Calu3 (cell line): ENCODE results near the gene AVP.

- PRO-cap = no peak
Measured at GRCh38 chr20:1803971-1804086, 91.4 kb upstream of the SIRPA start.

DNA sequence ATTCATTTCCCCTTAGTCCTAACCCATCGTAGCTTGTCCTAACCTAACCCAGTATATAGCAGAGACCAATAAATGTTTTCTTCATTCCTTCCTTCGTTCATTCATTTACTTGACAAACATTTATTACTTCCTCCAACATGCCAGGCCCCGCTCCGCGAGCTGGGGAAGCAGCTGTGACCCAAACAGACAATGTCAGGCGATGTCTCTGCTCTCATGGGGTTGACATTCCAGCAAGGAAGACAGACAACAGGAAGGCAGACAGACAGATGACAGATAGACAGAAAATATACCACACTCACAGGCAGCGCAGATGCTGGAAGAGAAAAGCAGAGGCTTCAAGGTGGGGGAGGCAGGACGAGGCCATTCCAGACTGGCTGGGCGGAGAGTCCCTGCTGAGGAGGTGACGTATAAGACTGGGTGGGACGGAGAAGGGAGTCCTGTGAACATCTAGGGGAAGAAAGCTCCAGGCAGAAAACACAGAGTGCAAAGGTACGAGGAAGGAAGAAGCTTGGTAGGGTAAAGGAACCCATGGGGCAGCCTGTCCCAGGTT is 33.7 kb upstream of the SIRPA start:
- PRO-cap = no peak

GRCh38 chr20:1870709-1871684 is 24.2 kb upstream of the SIRPA start:
- PRO-cap = no peak

- PRO-cap = no peak
Measured at GRCh38 chr20:2109859-2110204, 8.2 kb downstream of the STK35 start.

DNA sequence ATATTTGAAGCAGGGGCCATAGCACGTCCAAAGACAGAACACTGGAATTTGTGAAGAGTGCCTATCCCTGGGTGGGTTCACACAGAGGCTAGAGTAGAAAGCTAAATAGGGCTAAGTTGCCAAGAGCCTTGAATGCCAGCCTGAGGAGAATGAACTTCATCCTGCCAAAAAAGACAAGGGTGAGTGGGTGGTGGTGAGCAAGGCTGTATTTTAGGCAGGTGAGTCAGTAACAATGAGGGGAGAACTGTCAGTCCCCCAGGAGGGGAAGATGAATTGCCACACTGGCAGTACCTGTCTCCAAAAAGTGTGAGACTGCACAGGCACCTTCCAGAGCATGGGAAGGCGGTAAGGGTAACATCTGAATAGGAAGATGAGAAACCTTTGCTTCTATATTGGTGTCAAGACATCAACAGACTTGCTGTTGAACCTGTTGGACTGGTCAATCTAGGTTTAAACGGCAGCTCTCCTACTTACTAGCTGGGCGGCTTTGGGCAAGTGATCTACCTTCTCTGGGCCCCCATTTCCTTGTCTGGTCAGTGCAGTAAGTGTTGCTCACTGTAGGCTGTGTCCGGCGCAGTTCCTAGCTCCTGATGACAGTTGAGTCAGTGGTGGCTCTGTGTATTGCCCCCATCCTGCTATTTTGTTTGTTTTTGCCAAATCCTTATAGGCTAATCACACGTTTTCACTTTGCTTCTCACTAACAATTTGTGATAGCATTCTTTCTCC is 30.9 kb downstream of the STK35 start:
- PRO-cap = no peak

- PRO-cap = no peak
Measured at GRCh38 chr20:2142492-2143175, 41.0 kb downstream of the STK35 start.

GRCh38 chr20:2145969-2147076 is 44.7 kb downstream of the STK35 start:
- PRO-cap = no peak

- PRO-cap = no peak
Measured at GRCh38 chr20:2218075-2218657, 77.6 kb upstream of the TGM3 start.

DNA sequence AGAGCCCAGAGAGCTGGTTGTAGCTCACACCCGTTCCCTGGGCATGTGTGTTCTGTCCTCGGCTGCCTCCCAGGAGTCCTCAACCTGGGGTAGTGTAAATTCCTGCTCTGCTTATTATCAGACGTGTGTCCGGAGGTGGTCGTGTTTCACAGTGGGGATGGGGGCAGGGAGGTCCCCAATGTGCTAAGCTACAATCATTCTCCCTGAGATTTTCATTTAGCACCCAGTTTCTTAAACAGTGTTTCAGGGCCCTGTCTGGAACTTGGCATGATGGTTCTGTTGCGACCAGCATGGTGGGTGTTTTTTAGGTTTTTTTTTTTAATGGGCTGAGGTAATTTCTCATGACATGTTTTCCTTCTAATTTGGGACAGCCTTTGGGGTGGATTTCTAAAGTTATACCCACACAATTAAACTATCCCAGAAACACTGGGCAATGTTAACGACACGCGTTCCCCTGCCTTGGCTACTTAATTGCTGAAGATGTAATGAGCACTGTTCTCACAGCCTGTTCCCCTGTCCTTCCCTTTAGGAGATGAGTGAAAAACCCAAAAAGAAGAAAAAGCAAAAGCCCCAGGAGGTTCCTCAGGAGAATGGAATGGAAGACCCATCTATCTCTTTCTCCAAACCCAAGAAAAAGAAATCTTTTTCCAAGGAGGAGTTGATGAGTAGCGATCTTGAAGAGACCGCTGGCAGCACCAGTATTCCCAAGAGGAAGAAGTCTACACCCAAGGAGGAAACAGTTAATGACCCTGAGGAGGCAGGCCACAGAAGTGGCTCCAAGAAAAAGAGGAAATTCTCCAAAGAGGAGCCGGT is 5.2 kb downstream of the NOP56 start:
- PRO-cap = no peak

GRCh38 chr20:2658213-2658995 is 5.6 kb downstream of the IDH3B start:
- PRO-cap = no peak

- PRO-cap = no peak
Measured at GRCh38 chr20:2687930-2688324, 4.7 kb upstream of the EBF4 start.

DNA sequence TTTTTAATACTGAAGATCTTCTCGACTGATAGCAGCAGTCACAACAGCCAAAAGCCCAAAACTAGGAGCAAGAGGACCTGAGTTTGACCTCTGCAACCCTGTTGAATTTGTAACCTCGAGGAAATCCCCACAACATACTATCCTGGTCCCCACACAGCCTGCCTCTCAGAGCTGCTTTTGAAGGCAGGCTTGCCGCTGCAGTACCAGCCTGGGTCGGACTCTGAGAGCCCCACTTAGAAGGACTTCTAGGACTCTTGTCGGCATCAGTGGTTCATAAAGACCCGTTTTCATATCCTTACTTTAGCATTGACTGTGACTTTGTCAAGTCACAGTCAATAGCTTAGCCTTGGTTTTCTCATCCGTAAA is 49.3 kb downstream of the EBF4 start:
- PRO-cap = no peak

DNA sequence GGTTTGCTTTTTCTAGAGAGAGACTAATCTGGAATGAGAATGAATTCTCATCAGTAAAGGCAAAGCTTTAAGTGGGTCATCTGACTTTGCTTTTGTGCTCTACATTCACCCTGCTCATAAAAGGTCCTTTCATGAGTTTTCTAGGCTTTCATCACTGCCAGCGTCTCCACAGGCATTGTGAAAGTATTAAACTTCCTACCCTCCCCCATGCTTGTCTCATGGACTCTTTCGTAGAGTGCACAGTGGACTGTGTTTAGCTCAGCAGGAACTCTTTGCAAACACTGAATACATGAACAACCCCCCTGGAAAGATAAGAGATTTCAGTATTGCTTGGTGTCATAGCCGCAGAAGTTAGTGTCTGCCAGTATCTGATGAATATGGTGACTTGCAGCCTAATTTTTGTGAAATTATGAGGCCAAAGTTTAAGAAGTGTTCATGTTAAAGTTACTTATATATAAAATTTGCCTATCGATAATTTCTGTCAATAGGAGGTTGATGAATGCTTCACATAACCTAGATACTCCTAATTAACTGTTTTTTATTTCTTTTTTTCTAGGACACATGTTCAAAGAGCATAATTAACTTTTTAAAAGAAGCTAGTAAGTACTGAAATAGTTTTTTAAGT is 74.3 kb downstream of the PTPRA start:
- PRO-cap = no peak

DNA sequence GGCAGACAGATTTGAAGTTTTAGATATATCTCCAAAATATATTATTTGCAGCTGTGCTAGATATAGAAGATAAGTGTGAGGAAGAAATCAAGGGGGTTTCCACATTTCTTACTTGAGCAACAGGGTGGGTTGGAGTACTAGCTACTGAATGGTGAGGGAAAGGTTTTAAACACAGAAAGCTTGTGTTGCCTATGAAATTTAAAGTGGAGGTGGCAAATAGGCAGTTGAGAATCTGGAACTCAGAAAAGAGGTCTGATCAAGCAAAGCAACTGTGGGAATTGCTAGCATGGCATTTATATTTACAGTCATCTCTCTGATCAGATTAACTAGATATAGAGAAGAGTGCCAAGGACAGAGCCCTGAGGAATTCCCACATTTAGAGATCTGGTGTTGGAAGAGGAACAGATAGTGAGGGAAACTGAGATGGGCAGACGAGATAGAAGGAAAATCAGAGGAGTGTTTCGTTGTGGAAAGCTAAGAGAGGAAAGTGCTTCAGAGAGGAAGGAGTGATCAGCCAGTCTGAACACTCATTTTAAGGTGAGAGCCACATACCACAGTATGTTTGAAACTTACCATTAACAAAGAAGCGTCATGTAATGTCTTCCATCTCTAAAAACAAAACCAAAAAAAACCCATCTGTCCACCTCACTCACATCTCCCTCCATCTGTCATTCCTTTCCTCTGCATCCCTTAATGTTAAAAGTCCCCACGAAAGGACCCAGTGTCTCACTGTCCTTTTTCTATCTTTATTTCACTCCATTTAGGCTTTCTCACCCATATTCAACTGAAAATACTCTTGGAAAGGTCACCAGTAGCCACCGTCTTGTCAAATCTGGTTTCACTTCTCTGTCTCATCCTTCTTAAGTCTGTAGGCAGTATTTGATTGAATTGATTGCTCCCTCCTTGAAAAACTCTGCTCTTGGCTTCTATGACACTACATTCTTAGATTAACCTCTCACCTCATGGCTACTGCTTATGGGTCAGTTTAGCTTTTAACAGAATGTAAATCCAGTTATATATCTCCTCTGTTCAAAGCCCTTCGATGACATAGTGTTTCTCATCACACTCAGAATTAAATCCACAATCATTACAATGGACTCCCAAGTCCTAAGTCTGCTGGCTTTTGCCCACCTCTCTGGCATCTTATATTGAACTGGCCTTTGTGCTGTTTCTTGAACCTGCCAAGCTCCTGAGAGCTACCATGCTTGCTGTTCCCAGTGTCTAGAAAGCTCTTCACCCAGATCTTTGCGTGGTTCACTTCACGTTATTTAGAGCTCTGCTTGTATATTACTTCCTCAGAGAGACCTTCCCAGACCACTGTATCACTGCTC is 59.4 kb upstream of the GNRH2 start:
- PRO-cap = no peak

- PRO-cap = no peak
Measured at GRCh38 chr20:3024250-3024895, 19.0 kb upstream of the GNRH2 start.

GRCh38 chr20:3032601-3033101 is 10.8 kb upstream of the GNRH2 start:
- PRO-cap = no peak

DNA sequence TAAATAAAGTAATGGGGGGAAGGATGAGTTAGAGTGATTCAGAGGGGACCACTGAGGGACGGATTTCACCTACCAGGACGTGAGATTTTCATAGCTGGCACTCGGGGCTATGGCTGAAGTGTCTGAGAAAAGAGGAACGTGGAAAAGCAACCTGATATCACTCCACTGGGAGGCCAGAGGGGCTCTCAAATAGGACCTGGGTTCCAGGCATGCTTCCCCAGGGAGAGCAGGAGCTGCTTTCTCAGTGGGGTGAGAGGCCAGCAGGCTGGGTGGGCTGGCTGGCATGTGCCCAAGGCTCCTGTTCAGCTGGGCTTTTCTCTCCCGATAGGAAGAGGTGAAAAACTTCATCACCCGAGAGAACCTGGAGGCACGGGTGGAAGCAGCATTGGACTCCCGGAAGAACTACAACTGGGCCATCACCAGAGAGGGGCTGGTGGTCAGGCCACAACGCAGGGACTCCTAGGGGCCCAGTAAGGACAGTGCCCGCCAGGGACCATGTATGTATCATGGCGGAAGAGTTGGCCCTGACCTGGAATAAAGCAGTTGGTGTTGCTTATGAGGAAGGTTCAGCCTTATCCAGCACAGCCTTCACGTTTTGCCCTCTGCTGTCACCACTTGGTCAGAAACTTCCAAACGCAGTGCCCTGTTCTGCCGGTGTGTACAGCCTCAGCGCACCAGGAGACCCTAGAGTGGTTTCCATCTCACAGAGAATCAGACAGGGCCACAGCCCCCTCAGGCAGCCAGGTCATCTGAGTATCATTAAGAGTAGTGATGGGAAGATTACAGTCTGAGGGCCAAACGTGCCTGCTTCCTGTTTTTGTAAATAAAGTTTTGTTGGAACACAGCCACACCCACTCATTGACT is 1.8 kb downstream of the MRPS26 start:
- PRO-cap = no peak

- PRO-cap = no peak
Measured at GRCh38 chr20:3049489-3050029, 3.7 kb downstream of the MRPS26 start.

- PRO-cap = no peak
Measured at GRCh38 chr20:3084659-3085008, at the start of gene AVP. TSS of gene AVP (minus strand) at chr20:3084724.

- PRO-cap = no peak
Measured at GRCh38 chr20:3165477-3166007, 5.9 kb upstream of the FASTKD5 start.